SK-N-MC (cell line): Measurements from ENCODE around the gene SLC6A2.

DNA sequence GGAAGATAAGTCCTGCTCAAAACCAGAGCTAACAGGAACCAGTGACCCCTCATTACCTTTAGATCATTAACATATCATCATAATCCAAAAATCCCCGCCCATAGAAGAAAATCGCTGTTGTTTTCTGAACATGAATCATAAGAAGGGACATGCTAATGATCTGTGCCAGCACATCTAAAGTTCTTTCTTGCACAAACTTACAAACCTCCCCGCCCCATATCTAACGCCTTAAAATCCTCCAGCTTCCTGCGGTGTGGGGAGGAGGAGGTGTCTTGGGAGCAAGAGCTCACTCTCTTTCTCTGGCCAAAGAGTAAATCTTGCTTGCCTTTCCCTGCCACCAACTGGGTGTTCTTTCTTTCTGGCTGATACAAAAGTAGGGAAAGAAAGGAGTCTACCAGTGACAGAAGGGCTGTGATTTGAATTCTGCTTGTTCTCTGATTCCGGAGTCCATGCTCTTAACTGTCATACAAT is 78.3 kb downstream of the IRX3 start:
- RRBS: no CpG with 5 or more reads among the region's 6 CpGs

- RRBS: no CpG with 5 or more reads among the region's 11 CpGs
Measured at GRCh38 chr16:54210555-54210982, 76.0 kb downstream of the IRX3 start.

DNA sequence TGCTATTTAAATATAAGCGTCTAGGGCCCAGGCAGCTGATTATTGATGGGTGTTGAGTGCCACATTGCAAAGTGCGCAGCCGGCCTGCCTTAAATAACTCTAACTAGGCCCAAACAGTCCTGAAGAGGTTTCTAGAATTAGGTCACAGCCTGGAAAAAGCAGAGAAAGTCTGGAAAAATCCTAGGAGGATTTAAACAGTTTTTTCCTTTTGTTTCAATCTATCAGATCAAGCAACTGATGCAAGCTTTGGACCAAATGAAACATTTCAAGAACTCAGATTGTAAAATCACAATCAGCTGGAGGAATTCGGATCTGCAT is 46.3 kb downstream of the IRX3 start:
- RRBS: no CpG with 5 or more reads among the region's 4 CpGs

GRCh38 chr16:54290211-54290680 is 3.7 kb upstream of the IRX3 start:
- RRBS: 55% methylated on average over 25 of the region's 47 CpGs

- RRBS: no CpG with 5 or more reads among the region's 17 CpGs
Measured at GRCh38 chr16:54342158-54342836, 55.7 kb upstream of the IRX3 start.

- RRBS: no CpG with 5 or more reads among the region's 11 CpGs
Measured at GRCh38 chr16:54648377-54649180, 282.1 kb upstream of the IRX5 start.

DNA sequence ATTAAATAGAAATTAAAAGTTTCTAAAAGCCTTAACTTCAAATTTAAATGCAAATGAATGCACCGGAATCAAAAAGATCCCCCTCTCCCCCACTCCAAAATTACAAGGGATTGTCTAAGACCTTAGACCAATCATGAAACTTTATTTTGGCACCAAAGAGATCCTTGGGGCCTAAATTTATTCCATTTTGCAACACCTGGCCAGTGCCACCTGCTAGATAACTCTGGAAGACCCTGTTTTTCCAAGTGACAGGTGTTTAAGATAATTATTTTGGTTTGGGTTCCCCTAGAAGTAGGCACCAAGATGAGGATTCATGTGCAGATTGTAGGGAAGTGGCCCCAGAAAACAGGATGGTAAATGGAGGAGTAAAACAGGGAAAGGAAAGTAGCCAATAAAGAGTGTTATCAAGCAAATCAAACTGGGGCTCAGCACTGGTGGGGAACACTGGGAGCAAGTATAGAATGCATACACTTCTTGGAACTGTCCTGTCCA is 215.9 kb upstream of the IRX5 start:
- RRBS: no CpG with 5 or more reads among the region's 1 CpG

DNA sequence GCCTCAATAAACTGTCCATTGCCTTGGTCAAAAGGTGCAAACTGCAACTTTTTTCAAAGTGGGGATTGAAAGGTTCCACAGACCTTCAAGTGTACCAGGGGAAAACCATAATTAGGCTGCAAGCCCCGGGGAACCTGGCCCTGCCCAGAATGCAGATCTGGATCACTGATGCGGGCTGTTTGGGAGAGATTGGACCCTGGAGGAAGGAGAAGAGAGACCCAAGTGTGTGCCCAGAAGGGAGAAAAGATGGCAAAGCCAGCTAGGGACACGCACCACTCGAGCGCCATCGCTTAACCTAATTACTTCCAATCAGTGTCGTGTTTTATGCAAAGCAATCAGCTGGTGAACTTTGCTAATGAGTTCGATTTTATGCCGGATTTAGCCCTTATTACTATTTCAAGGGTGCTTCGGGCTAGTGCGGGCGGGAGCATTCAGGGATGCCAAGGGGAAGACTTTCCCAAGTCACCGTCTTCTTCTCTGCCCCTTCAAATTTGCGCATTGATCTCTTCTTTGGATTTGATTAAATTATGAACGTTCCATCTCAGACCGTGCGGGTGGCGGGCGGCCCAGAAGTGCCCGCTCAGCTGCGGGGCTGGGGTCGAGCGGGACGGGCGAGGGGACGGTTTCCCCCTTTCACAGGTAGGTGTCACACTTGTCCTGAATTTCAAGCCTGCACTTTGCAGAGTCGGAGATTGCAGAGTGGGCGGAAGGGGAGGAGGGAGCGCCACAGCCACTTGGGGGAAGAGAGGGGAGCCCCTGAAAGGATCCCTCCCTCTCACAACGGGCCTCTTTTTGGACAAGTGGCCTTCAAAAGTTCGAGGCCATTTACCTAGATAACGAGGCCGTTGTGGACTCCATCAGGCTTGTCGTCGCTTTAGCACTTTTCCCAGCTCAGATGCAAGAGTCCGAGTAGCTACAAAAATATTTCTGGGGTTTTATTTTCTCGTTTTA is 4.1 kb downstream of the IRX5 start:
- RRBS: no CpG with 5 or more reads among the region's 37 CpGs

DNA sequence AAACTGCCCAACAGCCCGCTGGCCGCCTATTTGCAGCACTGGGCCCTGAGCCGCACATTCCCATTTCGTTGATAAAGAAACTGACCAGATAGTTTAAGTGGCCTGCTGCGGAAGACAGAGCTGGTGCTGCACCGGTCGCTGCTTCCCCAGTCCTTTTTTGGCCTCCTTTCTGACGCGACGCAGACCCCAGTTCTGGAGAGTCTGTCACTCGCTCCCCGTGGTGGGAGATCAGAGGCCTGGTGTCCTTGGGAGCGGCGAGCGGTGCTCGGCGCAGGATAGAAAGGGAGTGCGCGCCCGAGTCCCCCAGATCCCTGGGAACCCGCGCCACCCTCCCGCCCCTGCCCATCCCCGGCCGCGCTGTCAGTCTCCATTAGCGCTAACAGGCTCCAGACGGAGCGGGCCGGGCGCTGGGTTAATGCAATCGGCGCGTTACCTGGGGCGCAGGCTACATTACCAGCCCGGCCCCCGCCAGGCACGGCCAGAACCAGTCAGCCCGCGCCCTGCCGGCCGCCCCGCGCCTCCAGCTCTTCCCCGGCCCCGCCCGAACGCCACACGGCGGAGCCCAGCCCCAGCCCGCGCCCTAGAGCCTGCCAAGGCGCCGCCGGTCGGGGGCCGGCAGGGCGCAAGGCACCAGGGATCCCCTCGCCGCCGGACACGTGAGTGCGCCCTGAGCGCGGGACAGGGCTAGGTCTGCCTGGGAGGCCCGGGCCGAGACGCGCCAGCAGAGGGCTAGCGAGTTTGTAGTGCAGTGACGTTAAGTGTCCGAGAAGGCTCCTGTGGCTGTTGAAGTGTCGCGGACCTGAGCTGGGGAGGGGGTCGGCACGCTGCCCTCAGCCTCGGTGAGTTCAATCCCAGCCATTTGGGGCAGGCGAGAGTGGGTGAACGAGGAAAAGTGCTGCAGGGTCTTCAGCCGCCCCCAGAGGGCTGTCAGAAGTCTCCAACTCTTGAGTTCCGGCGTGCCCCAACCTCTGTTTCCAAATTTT is at the start of gene SLC6A2:
SLC6A2 (plus strand) TSS at position 475 of the 983 bp plus-strand sequence.
- RRBS: 6% methylated on average over 37 of the region's 82 CpGs

GRCh38 chr16:56193957-56194725 is 2.9 kb downstream of the GNAO1 start:
- RRBS: 1% methylated on average over 12 of the region's 47 CpGs

DNA sequence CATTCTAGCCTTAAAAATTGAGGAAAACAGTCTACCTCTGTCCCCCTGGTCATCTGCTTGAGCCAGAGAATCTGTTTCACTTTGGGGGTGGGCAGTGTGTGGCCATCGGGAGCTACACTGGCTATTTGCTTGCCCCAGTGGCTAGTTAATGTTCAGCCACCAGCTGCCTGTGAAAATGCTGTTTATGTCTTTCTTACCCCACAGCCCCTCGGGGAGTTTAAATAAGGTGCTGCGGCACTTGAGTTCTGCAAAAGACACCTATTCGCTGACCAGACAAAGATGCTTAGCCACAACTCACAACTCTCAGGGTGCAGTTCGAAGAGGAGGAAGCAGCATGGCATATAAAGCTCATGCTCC is 43.5 kb downstream of the GNAO1 start:
- RRBS: no CpG with 5 or more reads among the region's 5 CpGs

- RRBS: no CpG with 5 or more reads among the region's 5 CpGs
Measured at GRCh38 chr16:56264199-56264552, 72.9 kb downstream of the GNAO1 start.

DNA sequence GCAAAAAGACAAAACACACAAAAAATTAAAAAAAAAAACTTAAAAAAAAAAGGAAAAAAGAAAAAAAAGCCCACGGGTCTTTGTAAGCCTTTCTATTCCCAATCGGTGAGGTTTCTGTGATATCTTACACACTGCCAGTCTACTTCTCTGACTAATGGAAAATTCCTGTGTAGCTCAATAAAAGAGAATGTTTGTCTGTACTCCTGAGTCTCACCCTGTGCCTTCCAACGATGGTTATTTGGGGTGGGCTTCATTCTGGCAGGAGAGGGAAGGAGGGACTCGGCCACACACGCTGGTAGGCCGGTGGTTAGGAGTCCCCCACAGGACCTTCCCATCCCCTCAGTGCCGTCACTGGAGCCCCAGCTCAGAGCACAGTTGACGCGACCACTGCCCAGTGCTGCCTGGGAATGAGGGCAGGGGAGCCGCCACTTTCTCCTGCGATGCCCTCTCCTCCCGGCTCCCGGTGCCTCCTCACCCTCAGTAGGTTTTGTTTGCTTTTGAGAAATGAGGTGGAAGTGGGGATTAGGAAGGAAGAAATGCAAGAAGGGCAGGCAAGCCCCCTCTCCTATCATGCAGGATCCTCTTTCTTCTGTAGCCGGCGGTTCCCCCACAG is 68.0 kb downstream of the AMFR start:
- RRBS: no CpG with 5 or more reads among the region's 15 CpGs

- RRBS: no CpG with 5 or more reads among the region's 12 CpGs
Measured at GRCh38 chr16:56385767-56386462, 39.4 kb downstream of the AMFR start.

- RRBS: no CpG with 5 or more reads among the region's 18 CpGs
Measured at GRCh38 chr16:56546813-56547969, 17.7 kb upstream of the MT4 start.

DNA sequence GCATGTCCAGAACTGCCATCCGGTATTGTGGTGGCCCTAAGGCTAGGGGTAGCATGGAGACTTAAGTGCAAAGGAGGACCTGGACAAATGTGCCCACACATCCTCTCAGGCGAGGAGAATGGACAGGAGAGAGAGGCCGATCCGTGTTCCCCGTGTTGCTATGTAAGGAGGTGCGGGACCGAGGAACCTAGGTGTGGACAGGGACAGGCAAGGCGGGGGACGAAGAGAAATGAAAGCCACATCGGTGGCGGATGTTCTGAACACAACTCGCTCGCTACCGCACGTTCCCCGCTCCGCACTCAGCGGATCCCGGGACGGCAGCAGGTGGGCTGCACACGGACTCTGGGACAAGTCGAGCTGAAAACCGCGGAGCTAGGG is 533 bp upstream of the MT1E start:
- RRBS: 17% methylated on average over 3 of the region's 24 CpGs

GRCh38 chr16:56670025-56670544 is 471 bp downstream of the MT1H start:
- RRBS: 3% methylated on average over 4 of the region's 12 CpGs

- RRBS: no CpG with 5 or more reads among the region's 36 CpGs
Measured at GRCh38 chr16:56675600-56676286, 6.1 kb downstream of the MT1H start.

DNA sequence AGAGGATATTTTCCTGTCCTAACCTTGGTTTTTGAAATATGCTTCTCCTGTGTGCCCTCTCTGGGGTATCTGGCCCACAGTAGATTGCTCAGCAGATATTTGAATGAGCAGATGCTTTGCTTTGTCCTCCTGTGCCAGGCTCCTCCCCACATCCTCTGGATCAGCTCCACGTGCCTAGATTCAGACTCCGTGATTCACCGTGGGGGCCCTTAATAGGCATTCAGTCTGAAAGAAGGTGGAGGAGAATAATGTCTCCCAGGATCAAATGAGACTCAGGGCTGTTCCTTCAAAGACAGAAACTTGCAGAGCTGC is 16.1 kb upstream of the SLC12A3 start:
- RRBS: no CpG with 5 or more reads among the region's 3 CpGs

DNA sequence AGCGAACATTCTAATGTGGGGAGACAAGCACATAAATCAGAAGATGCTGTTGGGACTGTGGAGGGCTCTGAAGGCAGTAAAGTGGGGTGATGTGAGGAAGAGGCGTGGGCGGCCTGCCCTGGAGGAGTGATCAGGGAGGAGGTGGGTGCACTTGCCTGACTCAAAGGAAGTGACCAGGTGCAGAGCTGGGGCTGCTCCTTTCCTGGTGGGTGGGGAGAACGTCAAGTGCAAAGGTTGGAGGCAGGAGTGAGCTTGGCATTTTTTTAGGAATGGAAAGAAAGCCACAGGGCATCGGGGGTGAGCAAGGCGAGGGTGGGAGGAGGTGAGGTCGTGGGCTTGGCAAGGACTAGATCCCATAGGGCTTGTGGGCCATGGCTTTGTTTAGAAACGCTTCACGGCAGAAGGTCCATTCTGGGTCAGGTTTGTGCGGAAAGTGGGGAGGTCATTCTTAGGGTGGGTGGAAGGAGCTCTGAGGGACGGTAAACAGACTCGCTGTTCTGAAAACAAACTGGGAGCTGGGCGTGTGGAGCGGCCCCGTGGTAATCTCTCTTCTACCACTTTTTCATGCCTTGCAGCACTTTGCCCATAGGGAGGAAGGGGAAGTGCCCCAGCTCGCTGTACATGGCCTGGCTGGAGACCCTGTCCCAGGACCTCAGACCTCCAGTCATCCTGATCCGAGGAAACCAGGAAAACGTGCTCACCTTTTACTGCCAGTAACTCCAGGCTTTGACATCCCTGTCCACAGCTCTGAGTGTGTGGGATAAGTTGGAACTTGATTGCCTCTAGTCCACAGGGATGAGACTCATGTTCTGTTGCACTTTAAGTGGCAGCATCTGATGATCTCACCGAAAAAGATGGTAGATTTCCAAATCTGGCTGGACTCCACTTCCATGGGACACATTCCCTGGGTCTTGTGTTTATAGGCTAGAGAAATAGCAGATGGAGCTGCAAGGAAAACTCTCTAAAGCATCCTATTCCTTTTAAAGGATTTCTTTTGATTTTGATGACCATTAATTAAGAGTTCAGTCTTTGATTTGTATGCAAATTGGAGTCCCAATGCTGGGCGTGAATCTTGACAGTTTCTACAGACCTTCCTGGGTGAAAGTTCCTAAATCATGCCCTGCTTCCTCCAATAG is 18.9 kb upstream of the HERPUD1 start:
- RRBS: no CpG with 5 or more reads among the region's 20 CpGs